Right common carotid artery plus branches (tissue), 1 donor: ENCODE measurements around the genes GTSF1, OR6C65, OR6C2 and OR2AP1.

- PRO-cap: no peak
Measured at GRCh38 chr12:54378572-54379007, 5.9 kb downstream of the ZNF385A start.

GRCh38 chr12:54386349-54386848 lies 1.9 kb upstream of the ZNF385A start:
- PRO-cap: no peak

- PRO-cap: no peak
Measured at GRCh38 chr12:54390033-54390703, 5.6 kb upstream of the ZNF385A start.

DNA sequence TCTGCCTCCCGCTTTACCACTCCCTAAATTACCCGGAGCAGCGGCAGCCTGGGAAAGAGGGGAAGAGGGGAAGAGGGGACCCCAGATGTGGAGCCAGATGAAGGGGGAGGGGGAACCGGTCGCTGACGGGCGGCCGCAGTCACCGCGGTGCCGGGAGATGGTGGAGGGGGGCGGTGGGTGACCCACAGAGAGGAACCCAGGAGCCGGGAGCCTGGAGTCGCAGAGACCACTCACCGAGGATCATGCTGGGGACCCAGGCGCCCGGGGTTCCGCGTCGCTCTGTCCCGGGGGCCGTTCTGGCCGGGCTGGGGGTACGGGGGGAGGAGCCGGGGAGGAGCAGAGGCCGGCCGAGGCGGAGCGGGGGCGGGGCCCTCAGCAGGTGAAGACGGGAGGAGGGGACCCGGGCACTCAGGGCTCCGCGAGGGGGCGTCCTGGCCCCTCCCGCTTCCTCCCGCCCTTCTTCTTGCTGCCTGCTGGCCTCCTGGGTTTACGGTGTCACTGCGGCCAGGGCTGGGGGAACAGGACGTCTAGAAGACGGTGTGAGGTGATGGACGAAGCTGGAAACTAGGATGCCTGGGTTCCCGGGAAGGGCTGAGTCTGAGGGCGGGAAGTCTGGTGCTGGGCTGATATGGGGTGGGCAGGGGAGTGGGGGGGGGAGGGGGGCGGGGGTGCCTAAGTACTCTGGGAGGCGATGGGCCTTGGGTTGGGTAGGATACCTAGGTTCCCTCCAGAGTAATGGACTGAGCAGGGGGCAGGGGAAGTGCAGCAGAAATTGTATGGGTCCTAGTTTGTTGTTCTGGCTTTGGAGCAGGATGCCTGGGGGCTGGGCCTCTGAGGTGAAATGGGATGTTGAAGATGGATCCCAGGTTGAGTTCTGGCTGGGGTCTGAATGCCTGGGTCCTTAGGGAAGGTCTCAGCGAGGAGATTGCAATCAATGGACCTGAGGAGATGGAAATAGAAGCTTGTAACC lies 6.8 kb upstream of the ZNF385A start:
- PRO-cap: bidirectional peak, plus-strand start at position 495 of the sequence, minus-strand start at position 307 of the sequence

- PRO-cap: no peak
Measured at GRCh38 chr12:54400659-54401303, 16.2 kb upstream of the ZNF385A start.

DNA sequence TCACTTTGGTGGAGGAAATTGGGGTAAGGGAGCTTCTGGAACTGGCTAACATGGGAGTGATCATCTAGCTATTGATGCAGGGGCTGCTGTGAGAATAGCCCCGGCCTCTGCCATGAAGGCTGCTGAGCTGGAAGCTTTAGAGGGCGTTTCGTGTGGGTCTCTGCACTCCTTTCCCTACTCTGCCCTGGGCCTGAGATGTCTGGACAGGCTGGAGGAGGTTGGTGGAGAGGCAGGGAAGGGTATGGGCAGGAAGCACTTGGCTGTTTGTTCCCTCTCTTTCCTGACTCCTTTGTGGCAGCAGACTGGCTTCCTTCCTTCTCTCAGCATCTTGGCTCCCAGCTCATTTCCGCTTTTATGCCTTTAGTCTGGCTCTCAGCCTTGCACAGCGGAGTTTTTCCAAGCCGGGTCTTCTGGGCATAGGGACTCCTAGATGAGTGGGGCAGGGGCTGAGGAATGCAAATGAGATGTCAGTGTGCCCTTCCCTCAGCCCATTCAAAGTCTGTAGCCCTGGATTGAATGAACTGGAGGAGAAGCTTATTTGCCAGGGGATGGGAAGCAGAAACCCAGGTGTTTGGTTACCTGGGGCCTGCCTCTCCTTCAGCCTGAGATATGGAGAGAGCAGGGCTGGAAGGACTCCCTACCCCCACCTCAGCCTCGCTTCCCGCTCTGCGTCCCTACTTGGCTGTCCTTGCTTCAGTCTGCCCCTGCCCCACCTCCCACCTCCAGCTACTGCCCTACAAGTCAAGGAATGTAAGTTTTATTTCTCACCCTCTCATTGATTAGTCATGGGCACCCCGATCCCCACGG lies 9.0 kb upstream of the ITGA5 start:
- PRO-cap: bidirectional peak, plus-strand start at position 355 of the sequence, minus-strand start at position 291 of the sequence; bidirectional peak, plus-strand start outside the sequence, minus-strand start at position 611 of the sequence

GRCh38 chr12:54473463-54474035 lies at the start of gene GTSF1:
TSS of gene GTSF1 (minus strand) at chr12:54473602.
- PRO-cap: no peak

DNA sequence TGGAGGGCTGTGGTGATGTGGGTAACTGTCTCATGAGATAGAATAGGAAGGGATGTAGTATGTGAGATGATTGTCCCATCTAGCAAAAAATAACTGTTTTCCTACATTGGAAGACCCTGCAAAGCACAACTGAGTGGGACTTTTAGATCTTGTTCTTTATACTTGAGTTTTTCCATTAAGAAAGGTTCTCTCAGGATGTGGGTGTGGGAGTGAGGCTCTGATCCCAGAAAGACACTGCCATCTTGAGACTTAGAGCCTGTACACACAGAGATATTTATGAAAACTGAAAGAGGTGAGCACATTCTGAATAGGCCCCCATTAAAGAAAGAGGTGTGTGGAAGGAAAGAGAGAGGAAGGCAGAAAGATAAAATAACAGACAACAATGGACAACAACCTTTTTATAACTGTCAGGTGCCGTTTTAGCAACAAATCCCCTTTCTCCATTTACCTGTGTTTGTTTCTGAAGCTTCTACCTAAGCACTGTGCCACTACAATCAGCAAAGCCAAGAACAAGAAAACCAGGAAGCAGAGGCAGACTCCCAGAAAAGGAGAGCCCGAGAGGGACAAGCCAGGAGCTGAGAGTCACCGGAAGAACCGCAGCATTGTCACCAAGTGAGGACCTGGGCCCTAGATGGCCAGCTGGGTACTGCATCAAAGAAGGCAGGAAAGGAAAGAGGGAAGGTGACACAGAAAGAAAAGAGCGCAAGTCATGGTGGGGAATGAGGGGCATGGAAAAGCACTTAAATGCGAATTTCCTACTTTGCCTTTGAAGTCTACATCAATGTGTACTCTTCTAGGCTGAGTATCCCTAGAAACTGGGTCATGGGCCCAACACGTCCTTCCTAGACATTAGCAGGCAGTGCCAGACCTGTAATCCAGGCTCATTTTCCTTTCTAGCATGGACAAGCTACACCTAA lies 25.6 kb downstream of the NCKAP1L start:
- PRO-cap: no peak

GRCh38 chr12:55400246-55400653 lies at the start of gene OR6C65:
TSS of gene OR6C65 (plus strand) at chr12:55400529.
- PRO-cap: no peak

GRCh38 chr12:55443914-55444341 lies at the start of gene OR6C2:
TSS of gene OR6C2 (plus strand) at chr12:55444076.
- PRO-cap: no peak

- PRO-cap: no peak
Measured at GRCh38 chr12:55484234-55484755, 7.9 kb upstream of the OR6C68 start.

GRCh38 chr12:55572193-55572555 lies at the start of gene OR2AP1:
TSS of gene OR2AP1 (plus strand) at chr12:55572468.
- PRO-cap: no peak

- PRO-cap: unidirectional peak, plus-strand start at chr12:55703649
Measured at GRCh38 chr12:55702745-55703756, 4.7 kb downstream of the ITGA7 start.

- PRO-cap: bidirectional peak, plus-strand start at chr12:55705645, minus-strand start at chr12:55705620; bidirectional peak, plus-strand start at chr12:55706020, minus-strand start at chr12:55705932
Measured at GRCh38 chr12:55705367-55706114, 2.2 kb downstream of the ITGA7 start.

DNA sequence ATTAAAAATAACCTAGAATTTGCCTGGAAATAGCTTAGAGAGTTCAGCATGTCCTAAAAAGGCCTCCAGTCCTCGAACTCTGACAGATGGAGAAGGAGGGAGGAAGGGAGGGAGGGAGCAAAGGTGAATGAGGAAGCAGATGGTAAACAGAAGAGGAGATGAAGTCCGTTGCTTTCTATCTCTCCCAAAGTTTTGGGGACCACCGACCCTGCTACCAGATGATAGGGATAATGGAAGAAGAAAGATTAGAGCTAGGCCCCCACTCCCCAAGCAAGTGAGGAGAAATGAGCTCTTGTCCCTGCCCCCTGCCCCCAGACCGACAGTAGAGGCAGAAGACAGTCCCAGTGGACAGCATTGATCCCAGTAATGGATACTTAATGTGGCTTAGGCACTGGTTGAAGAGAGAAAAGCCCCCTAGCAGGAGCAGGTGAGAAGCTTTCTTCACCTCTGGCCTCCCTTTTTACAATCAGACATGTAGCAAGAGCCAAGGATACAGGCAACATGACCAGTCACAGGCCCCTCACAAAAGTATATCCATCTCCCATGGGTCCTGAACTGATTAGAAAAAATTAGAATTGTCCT lies 1.5 kb downstream of the ITGA7 start:
- PRO-cap: no peak

DNA sequence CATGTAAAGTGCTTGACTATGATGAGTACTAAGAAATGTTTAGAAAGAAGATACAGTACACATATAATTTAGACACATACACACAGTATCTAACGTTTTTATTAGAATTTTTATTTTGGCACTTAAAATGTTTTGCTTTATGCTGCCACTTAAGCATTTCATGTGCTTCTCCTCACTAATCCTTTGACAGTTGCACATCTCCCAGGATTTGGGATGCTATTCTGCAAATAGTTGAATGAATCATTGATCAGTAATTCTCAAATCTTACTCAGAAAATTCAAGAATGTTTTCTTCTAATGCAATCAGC lies 2.3 kb upstream of the BLOC1S1 start:
- PRO-cap: no peak

DNA sequence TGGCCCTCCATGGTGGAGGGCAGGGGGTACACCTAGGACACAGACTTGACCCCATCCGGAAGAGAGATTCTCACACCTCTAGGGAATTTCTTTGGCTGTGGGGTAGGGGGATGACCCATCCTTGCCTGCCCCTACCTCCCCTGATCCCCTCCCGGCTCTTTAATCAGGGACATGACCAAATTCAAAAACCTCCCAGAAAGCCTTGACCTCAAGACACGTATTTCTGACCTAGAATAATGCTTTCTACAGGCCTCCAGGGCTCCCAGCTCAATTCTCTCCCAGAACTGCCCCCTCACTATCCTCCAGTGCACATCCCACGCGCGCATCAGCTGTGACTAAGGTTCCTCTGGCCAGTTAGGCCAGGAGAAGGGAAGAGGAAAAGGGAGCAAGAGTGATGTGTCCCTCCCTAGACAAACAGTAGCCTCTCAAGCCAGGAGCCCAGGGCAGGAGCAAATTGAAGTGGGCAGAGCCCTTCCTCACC lies 1.4 kb downstream of the CD63 start:
- PRO-cap: unidirectional peak, plus-strand start at position 338 of the sequence; unidirectional peak, plus-strand start at position 357 of the sequence

DNA sequence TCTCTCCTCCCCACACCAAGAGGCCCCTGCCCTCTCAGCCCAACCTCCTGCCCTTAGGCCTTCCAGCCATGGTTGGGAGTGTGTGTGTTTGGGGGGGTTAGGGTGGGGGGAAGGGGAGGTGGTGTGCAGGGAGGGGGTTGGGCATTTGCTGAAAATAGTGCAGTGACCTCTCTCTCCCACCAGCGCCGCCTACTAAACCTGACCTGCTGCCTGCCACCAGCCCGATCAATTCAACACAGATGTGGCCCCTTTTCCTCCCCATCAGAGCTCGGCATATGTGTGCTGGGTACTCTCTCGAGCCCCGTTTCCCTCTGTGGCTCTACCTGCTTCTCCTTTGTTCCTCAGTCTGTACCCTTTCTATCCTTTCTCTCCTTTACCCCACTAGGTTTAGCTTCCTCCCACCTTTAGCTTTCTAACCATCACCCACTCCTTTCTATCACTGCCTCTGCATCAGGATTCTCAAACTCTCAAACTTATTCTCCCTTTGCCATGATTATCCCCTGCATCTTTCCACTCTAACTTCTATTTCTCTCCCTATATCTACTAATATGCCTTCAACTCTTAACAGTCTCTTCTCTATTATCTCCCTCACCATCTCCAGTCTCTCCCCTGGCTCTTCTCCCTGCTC lies 3.1 kb downstream of the GDF11 start:
- PRO-cap: no peak

DNA sequence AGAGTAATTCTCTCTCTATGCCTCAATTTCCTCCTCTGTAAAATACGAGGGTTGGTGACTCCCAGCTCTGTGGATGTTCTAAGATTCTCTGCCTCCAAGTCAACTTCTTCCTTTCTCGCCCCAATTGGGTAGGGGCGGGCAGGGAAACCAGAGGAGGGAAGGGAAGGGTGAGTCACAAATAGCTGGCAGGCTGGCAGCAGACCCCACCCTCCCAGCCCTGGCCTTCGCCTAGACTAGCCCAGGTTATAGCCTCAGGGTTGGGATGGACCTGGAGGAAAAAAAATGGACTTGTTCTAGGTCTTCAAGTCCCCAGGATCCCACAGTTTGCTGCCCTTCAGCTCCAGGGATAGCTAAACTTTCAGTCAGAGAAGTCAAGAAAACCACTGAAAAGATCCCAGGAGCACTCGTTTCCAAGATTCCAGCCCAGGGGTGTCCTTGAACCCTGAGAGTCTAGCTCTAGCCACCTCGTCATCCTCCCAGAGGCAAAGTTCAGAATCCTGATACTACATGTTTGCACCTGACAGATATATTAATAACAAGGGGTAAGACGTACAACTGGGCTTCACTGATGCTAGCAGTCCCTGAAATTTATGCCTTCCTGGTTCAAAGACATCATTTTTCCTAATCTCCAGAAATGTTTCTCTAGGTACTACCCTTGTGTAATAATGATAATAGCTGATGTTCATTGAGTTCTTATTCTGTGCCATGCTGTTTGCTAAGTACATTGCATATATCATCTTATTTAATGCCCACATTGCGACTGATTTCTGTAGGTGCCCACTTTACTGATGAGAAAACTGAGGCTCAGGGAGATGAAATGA lies 2.5 kb downstream of the DGKA start:
- PRO-cap: unidirectional peak, minus-strand start at position 90 of the sequence

- PRO-cap: no peak
Measured at GRCh38 chr12:55939679-55940936, 9.1 kb downstream of the DGKA start.